Tibial artery (tissue), 1 donor: ENCODE measurements around a stretch of chr2.

DNA sequence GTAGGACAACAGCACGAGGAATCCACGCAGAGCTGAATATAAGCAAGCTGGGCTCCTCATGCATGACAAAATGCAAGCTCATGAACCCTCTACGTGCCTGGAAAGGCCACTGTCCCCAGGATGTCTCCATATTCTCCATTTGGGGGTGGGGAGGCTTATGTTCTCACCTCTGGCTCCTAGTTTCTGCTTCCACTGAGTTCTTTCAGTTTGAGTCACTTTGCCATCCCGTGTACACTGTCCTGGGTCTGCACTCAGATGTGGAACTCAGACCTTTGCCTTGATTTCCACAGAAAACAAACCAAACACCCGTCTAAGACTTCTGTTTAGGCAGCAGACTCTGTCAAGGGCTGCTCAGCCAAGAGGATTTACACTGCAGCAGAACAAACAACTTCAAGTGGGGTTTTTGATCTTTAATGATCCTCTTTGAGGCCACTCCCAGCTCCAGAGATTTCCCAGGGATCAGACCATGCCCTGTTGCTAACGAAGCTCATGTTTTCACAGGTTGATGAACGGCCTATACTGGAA lies 52.6 kb upstream of the LGALSL start:
- PRO-cap = no peak

DNA sequence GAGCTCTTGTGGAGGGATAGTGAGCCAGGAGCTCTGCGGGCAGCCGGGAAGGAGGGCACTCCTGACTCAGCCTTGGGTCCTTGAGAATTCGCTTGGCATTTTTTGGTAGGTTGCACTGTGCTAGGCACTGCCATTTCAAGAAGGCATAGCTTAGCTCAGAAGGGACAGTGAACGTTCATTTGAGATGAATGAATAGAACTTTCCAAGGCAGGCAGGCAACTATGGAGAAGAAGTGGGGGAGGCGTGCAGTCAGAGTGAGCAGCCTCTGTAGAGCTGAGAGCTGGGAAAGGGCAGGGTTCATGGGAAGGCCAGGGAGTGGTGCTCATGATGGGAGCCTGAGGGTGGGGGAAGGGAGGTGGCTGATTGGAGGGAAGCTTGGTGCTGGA lies 47.7 kb upstream of the LGALSL start:
- PRO-cap = no peak

- PRO-cap = no peak
Observed at GRCh38 chr2:64474187-64474476, 20.2 kb downstream of the LGALSL start.

DNA sequence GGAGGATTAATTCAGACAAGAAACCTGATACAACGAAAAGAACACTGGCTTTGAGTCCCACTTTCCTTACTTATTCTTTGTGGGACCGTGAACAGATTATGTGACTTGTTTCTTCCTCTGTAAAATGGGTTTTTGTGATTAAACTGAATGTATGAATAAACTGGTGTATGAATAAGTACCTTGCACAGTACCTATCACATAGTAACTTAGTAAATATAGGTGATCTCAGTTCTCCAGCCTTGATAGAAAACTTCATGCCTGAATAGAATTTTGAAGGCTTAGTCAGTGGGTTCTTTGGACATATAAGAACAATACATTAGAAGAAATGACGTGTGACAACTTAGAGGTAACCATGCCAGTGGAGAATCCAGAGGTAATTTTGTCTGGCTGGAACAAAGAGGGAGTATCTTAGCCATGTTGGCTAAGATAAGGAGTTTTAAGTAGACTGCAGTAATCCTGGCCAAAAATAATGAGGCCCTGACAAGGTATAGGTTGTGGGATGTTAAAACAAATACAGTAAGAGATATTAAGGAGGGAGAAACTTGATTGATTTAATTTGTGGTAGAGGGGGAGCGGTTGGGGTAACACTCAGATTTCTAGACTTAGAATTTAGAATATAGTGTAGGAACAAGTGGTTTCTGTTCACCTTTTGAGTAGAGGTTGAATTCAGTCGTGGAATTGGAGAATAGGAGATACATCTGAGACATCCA lies 11.5 kb downstream of the AFTPH start:
- PRO-cap = no peak

- PRO-cap = no peak
Observed at GRCh38 chr2:64631290-64631820, 22.4 kb downstream of the SERTAD2 start.

DNA sequence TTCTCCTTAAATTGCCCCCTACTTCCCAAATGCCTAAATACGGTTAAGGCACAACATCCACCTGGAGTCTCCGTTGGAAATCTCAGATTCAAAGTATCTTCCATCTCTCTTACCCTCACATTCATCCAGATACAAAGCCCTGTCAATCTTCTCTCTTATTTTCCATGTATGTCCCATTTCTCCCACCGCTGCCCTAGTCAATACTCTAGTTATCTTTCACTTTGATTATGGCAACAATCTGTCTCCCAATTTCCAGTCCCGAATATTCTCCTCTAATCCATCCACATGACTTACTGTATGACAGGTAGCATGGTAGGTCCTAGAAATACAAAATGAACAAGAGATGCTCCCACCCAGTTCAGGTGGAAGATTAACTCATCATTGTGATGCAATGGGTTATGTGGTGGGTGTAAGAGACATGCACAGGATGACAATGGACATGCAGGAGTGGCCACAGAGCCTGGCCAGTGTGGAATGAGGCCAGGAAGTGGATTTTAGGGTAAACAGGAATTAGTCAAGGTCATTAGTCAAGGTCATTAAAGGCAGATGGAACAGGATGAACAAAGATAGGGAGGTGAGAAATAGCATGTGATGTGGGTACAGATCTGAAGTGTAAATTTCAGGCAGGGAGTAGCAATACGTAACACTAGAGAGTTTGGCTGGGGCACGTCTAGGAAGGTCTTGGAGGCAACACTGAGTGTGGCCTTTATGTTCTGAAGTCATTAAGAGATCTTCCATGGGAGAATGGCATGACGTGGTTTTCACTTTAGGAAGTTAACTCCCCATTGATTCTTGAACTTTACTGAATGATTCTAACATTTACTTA lies 15.5 kb upstream of the SERTAD2 start:
- PRO-cap = no peak

DNA sequence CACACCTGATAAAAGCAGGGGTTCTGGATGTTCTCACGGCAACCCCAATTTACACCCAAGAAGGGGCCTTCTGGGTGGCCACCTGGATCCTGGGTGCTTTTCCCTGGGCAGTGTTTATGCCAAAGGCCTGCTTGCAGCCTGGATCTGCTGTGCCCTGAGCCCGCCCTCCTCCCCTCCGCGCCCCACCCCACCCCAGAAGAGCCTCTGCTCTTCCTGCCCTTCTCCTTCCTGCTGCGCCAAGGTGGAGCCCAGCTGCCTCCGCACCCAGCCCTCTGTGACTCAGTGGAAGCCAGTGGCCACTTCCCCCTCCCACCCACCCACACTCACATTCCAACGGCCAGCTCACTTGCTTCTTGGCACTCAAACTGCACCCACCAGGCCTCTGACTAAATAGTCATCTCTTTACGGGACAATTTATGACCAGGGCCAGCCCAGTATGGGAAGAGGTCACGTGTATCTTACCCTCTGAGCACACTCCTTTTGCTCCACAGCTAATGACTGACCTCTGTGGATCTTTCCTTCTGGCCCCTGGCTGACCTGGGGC lies 150.4 kb upstream of the SLC1A4 start:
- PRO-cap = no peak

GRCh38 chr2:64932174-64932880 lies 56.9 kb upstream of the SLC1A4 start:
- PRO-cap = no peak

DNA sequence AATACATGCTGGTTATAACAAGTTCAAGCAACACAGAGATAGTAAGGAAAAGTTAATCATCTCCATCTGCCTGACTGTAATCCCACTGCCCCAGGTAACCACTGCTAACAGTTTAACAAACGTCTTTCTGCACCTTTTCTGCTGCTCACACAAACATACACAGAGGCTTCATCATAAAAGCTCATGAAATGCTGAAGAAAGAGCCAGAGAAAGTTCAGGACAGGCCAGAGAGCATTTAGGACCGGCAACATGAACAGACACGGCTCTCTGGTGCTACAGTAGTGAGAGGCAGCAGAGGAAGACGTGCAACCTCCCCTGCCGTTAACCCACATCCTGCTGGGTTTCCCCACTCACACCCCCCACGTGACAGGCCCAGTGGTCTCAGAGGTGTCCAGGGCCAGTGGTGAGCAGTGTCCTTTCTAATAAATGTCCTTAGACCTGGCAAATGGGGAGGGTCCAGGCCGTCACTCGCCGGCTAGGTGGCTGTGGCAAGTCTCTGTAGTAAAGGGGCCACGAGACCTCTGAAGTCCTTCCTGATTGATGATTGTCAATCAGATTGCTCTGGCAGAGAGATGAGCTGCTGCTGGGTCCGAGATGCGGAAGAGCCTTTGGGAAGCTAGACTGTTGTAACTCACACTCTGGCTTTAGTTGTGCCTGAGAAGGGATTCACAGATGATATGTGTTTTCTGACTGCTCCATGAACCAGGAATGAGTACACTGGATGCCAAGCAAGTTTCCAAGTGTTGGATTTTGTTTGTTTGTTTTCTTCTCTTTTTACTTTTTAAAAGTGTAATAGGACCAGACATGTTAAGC lies 42.9 kb upstream of the SLC1A4 start:
- PRO-cap = no peak

- PRO-cap = no peak
Observed at GRCh38 chr2:65035461-65036073, 20.6 kb upstream of the CEP68 start.

- PRO-cap = no peak
Observed at GRCh38 chr2:65053246-65053593, 3.0 kb upstream of the CEP68 start.

DNA sequence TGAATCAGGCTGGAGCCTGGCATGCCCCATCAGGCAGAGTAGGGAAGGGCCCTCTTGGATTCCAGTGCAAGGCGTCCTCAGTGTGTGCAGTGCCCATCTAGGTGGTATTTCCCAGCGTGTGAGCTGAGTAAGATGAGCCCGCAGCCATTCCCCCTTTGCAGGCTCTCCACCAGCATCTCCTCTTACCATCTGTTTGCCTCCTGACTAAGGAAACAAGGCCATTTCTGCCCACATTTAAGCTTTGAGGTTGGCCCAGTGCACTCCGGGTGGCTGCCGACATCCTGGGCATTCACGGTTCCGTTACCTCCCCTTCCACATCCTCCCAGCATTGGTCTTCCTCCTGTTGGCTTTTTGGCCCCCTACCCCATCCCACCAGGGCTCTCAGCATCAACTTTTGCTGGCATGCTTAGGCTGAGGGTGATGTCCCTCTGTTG lies 11.7 kb downstream of the CEP68 start:
- PRO-cap = no peak

GRCh38 chr2:65266205-65266613 lies 38.6 kb downstream of the ACTR2 start:
- PRO-cap = no peak

DNA sequence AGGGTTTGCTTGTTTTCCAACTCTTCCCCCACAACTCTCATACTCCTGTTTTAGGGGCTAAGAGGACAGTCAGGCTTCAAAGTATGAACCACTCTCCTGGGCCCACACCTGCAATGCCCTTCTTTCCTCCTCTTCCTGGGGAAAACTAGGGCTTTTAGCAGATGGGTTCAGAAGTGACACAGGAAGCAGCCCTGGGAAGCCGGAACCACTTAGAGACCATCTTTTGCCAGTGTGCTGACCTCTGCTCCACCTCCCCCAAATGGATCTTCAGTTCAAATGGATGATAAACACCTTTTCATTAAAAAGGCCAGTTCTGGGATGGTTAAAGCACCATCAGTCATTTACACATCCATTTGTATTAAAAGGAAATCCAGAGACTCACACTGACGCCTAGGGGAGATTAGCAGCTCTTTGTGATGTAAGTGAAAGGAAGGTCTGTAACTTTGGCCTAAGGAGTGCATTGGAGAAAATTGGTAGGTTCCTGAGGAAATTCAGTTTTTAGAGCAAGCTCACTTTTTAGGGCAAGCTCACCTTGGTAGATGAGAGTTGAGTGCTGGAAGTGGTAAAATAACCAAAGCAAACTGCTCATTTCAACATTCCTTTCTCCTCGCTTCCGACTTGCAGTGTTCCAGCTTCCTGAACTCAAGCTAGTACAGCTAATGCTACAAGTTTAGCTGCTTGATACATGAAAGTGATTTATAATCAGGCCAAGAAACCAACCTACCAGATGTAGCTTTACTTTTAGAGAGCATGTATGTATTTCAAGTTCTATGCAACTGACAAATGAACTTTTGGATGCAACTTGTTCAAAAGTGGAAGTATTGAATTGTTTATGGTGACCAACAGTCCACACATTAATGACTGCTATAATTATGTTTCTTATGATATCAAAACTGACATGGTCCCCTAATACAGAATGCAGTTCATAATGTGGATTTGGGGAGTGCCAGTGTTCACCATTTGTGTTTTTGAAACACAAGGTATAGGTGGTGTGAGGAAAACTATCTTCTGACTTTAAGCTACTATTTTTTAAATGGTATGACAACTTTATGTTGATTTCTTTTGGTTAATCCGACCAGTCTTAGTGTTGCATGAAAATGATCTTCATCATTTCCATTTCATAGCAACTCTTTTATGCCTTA lies 47.8 kb downstream of the ACTR2 start:
- PRO-cap = no peak

DNA sequence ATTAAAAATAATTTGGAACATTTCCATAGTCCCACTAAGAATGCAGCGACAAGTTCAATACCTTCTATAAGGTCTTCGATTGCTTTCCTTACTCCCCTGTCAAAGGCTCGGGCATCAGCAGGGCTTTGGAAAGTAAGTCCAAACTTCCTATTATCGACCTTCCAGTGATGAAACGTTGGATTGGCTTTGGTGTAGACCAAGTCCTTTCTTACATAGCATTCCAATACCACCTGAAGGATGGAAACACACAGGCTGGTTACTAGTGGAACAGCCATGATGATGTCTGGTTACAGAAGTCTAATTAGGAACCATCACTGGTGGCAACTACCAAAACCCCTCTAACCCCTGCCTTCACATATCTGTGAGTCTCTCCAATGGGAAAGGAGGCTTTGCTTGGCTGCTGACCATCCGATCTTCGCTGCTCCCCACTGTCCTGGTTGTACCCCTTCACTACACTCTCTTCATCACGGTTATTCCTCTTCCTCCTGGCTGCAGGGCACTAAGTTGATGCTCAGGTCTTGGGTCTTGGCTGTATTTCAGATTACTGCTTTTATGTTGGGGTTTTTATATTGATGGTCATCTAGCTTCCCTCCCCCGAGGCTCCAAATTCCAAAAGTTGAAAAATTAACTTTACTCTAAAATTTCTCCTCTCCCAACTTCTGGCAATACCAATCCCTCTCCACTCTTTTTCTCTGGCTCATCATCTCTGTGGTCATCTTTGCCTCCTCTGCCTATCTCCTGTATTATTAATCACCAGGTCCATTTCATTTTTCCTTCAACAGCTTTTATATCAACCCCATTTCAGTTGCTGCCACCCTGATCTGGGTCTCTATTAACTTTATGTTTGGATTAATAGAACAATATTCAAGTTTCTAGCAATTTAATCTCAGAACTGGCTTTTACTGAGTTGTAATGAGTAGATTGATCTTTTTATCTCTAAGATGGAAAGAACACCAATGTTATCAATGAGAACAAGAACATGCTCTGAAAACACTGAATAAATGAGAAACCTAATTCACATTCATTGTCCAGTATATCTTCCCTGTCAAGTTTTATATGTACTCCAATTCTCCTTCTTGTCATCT lies 97.5 kb downstream of the SPRED2 start:
- PRO-cap = no peak

- PRO-cap = no peak
Observed at GRCh38 chr2:65363920-65364815, 68.2 kb downstream of the SPRED2 start.

DNA sequence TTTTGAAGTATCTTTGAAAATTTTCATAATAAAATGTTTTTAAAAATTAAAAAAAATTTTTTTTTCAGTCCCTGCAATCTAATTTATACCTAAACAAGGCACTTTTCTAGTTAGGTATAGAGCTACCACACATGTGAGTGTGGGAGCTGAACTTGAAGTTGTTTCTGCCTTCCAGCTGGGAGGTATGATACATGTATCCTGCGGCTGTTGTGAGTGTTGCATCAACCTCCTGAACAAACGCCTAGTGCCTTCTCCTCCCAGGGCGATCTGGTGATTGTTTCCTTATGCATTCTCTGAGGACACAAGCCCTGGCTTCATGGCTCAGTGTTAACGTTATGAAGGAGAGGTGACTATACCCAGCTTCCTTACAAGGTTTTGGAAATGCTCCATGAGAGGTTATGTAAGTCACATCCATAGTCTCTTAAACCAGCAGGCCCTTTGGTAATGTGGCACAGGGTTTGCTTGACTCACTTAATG lies 64.9 kb downstream of the SPRED2 start:
- PRO-cap = no peak

DNA sequence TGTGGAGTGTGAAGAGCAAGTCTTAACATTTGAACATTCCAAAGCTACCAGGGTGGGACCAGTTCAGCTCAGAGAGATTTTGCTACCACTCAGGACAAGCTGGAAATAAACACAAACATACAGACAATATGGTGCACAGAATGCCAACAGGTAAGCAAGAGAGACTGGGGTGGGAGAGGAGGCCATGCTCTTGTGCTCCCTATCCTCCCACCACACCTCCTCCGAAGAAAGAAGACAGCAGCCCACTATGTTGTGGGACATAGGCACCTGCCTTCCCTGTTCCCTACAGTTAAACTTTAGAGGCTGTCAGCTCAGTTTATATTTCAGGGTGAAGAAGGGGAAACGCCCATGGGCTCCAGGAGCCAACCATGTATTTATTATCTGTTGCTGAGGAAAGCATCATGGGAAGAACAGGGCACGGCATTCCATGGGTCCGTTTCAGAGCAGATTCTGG lies 56.5 kb downstream of the SPRED2 start:
- PRO-cap = no peak

DNA sequence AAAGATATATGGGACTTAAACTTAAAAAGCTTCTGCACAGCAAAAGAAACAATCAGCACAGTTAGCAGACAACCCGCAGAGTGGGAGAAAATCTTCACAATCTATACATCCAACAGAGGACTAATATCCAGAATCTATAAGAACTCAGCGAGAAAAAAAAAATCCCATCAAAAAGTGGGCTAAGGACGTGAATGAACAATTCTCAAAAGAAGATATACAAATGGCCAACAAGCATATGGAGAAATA lies 34.1 kb downstream of the SPRED2 start:
- PRO-cap = no peak

- PRO-cap = no peak
Observed at GRCh38 chr2:65431690-65431912, 798 bp downstream of the SPRED2 start.